NCI-H460 (cell line): ENCODE measurements around a stretch of chr15.

DNA sequence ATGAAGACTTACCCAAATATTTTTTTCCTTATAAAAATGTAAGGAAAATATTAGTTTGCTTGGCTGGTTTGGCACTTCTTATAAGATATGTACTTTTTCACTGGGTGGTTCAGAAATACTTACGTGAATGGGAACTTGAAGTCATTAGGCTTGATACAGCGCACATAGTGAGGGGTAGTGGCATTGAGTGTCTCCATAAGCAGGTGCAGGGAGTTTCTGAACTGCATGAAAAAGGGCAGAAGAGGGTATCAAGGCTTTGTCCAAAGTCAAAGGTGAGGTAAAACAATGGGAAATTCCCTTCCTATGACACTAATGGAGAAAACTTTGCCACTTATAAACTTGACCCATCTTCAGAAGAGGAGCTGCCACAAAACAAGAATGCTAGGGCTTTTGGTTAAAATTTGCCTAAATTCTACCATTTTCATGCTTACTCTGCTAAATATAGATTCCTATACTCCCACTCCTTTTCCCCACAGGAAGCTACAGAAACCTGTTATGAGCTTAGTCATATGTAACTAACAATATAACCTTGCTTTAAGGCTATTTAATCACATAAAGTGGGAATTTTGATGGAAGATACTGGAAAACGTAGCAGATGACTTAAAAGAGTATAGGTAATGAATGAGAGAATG, 87.5 kb upstream of the MYO5C start:
RAMPAGE:
- cytosol, long total RNA: no peak
- long total RNA: no peak
- nucleus, long total RNA: no peak

RAMPAGE:
- cytosol, long total RNA: no peak
- long total RNA: no peak
- nucleus, long total RNA: no peak
These were observed 21.8 kb downstream of the ATOSA start for GRCh38 chr15:52657464-52657752.

GRCh38 chr15:52677496-52677748, 1.8 kb downstream of the ATOSA start:
RAMPAGE:
- cytosol, long total RNA: no peak
- long total RNA: no peak
- nucleus, long total RNA: no peak

DNA sequence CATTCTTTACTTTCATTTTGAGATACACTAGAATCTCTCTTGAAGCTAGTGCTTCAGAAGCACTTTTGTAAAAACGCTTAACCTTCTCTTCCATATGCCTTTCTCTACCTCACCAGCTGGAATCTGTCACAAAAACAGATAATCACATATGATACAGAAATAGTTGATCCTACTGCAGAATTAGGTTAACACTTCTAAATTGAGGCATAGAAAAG, 1.5 kb downstream of the ATOSA start:
RAMPAGE:
- cytosol, long total RNA: no peak
- long total RNA: no peak
- nucleus, long total RNA: no peak

DNA sequence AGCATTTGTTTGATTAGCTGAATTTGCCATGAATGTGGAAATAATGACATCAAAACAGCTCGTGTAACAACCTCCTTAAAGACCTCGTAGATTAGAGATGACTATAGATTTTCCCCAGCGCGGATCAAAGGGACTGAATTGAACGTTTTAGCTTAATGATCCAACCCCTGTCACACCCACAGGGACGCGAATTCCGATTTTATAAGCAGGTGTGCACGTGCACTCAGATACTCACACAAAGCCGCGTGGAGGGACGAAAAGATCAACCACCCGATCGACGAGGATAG, 7.2 kb downstream of the ONECUT1 start:
RAMPAGE:
- cytosol, long total RNA: no peak
- long total RNA: no peak
- nucleus, long total RNA: no peak

DNA sequence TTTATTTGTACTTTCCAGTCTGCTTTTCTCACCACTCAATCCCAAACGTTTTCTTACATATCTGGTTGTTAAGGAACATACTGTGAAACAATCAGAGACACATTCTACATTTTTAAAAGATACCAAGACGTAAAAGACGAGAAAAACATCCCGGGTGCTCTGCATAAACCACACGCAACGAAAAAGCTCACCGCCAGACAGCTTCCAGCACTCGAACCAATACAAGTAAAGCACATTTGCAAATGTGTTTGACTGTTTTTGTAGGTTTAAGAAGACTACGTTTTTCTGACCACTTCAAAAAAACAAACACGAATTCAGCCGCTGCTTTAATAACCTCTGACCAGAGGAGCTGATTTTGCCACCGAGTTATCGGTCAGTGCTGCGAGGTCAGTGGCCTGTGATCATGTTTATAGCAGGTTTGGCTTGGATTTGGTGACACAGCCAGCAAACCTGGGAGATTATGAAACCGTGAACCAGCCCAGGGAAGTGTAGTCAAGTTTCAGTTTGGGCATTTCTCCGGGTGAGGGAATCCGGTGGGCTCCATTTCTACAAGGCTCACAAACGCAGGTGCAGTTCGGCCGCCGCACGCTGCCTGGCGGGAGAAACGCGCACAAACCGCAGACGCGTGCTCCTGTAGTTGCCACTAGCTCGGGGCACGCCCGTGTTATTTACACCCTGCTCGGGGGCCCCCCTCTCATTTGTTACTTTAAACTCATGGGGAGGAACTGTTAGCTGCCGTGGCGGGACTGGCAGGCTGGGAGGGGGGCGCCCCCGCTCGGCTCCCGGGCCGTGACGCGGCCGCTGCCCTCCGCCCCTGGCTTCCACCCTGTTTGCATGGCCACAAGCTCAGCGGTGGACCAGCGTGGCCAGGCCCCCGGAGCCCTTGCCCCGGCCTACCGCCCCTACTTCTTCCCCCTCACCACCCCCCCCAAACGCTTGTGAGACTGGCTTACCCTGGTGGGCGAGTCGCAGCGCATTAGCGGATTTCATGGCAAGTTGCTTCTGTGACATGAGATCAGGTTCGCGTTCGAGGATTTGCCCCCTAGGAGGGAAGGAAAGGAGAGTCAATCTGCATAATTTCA, 13.5 kb upstream of the ONECUT1 start:
RAMPAGE:
- cytosol, long total RNA: no peak
- long total RNA: no peak
- nucleus, long total RNA: no peak

GRCh38 chr15:53034535-53035302, 244.6 kb upstream of the ONECUT1 start:
RAMPAGE:
- cytosol, long total RNA: no peak
- long total RNA: no peak
- nucleus, long total RNA: no peak

DNA sequence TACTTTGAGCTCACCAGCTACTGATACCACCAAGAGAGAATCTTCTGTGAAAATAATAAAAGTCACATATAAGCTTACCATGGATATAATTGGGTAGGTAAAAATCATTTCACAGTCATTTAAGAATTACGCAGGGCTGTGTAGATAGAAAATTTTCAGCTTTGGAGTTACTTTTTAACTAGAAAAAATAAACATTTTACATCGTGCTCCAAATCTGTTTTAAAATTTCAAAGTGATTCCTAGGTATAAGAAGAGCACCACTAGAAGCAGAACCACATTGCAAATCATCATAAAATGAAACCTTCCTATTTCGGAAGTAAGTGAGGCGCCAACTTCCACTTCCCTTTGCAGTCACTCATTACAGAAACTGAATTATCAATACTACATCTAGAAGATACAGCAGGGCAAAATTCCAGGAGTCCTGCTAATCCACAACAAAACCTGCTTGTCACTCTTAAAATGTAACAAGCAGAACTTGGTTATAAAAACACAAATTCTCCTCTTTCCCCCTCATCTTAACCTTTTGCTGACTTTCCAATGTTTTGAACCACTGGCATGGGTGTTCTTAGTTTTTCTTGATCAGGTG, 44.9 kb downstream of the WDR72 start:
RAMPAGE:
- cytosol, long total RNA: no peak
- long total RNA: no peak
- nucleus, long total RNA: no peak

GRCh38 chr15:53910861-53911466, 67.3 kb upstream of the UNC13C start:
RAMPAGE:
- cytosol, long total RNA: no peak
- long total RNA: no peak
- nucleus, long total RNA: no peak

RAMPAGE:
- cytosol, long total RNA: no peak
- long total RNA: no peak
- nucleus, long total RNA: no peak
These were observed 379.1 kb downstream of the RSL24D1 start for GRCh38 chr15:54817653-54817983.

DNA sequence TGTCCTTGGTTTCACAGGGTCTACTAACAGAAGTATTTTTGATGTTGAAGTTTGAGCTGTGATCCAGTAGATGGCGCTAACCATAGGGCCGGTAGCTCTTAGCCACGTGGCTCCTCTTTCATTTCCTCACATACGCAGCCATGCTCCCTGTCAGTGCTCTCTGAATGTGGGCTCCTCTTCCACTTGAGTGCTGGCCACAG, 18.4 kb upstream of the DNAAF4 start:
RAMPAGE:
- cytosol, long total RNA: no peak
- long total RNA: no peak
- nucleus, long total RNA: no peak

DNA sequence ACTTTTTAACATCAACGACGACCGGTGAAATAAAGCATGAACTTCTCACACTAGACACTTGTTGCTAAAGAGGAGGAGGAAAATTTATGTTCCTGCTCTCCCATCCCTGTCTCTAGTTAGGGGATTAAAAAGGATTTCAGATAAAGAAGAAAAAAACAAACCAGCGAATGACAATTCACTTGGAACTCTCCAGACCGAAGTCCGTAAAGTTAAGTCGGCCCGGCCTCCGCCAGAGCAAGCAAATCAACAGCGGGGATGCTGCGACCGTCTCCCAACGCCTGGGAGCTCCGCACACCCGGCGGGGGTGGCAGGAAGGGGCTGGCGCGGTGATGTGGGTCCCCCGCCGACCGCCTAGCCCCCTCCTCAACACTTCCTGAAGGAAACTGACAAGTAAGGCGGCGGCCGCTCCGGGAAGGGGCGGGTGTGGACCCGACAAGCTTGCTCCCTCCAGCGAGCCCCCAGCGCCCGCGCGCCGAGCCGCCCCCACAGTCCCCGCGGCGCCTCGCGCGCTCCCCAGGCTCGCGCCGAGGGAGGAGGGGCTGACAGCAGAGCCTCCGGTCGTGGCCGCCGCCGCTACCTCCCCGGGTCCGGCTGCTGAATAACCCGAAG, 440 bp downstream of the NEDD4 start:
RAMPAGE:
- cytosol, long total RNA: no peak
- long total RNA: no peak
- nucleus, long total RNA: no peak

DNA sequence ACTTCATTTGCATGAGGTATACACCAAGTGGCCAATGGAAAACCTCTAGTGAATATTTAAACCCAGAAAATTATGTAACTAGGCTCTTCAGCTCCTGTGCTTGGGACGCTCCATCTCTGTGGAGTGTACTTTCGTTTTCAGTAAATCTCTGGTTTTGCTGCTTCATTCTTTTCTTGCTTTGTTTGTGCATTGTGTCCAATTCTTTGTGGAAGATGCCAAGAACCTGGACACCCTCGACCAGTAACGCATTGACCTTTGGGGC, 50.3 kb upstream of the NEDD4 start:
RAMPAGE:
- cytosol, long total RNA: no peak
- long total RNA: no peak
- nucleus, long total RNA: no peak

RAMPAGE:
- cytosol, long total RNA: no peak
- long total RNA: no peak
- nucleus, long total RNA: no peak
These were observed 4.5 kb upstream of the ZNF280D start for GRCh38 chr15:56737702-56738362.

RAMPAGE:
- cytosol, long total RNA: no peak
- long total RNA: no peak
- nucleus, long total RNA: no peak
These were observed 31.9 kb upstream of the TCF12 start for GRCh38 chr15:56886583-56886865.

DNA sequence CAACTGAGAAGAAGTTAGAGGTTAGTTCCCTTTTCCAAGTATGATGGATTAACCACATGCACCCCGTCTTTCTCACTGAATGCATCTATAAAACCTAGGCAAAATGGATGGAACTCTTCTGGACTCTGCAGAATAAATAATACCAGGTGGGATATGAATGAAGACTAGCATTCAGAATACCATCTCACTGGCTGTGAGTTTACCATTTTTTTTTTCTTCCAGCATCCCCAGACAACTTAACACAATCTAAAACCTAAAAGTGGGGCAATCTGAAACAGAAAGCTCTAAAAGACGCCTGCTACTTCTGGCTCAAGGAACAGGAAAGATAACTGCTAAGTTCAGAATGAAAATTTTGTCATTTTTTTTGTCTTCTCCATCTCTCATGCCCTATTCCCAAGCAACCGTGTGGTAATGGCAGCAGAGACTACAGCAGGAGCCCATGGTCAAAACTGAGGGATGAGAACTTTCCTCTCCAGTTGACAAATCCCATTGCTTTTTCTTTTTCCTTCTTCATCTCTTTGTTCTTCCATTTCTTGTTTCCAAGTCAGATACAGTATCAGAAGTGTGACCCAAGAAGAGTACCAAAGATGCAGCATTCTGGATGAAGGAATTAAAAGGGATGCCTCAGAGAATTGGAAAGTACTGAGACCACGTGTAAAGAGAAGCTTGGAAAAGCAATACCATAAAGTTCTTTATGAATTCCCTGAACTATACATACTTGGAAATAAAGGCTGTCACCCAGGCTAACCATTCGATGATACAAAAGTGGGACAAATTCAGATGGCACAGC, 74.6 kb downstream of the TCF12 start:
RAMPAGE:
- cytosol, long total RNA: no peak
- long total RNA: no peak
- nucleus, long total RNA: no peak

DNA sequence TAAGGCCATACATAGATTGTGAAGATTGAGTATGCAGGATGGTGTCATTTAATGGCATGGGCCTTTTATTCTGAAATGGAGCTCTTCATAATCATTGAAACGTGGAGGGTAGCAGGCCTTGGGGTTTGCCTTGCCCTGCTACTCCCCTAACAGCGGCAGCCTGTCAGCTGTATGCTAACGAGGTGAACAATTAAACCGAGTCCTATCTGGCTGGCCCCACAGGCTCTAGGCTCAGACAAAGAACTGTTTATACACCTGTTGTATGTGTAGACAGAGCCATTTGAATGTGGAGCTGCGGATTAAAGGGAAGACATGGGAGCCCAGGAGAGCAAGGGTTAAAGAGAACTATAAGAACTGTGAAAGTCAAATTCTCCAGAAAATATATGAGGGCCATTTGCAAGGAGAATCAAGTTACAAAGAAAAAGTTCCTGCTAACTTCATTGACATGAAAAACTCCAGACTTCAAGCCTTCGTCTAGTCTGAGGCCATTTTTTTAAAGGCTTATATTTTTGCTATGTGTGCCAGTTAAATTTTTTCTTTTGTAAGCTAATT, 116.7 kb upstream of the CGNL1 start:
RAMPAGE:
- cytosol, long total RNA: no peak
- long total RNA: no peak
- nucleus, long total RNA: no peak

GRCh38 chr15:57387564-57388213, 11.4 kb downstream of the CGNL1 start:
RAMPAGE:
- cytosol, long total RNA: no peak
- long total RNA: no peak
- nucleus, long total RNA: no peak

DNA sequence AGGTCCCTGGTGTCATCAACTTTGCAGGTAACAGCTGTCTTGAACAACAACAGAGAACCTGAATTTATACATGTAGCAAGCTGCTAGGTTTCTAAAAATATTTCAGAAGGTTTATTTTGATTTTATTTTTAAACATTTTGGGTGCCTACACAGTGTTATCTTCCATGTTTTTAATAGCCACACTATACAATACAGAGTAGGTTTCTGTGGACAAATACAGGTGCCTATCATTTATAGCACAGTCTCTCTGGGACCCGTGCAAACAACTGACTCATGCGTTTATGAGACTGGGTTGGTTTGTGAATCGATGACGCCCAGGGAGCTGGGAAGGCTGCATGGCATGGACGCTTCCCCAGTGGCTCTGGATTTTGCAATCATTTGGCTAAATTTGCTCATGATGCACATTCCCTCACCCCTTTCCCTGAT, 50.9 kb downstream of the CGNL1 start:
RAMPAGE:
- cytosol, long total RNA: no peak
- long total RNA: no peak
- nucleus, long total RNA: no peak

RAMPAGE:
- cytosol, long total RNA: no peak
- long total RNA: no peak
- nucleus, long total RNA: no peak
These were observed 94.7 kb upstream of the MYZAP start for GRCh38 chr15:57496759-57497579.